ENCODE measurements around the genes TAS2R7 and TAS2R20.

GRCh38 chr12:9864613-9865531 is 4.3 kb downstream of the CLEC2B start:
- RRBS, result no CpG with 5 or more reads among the region's 5 CpGs

DNA sequence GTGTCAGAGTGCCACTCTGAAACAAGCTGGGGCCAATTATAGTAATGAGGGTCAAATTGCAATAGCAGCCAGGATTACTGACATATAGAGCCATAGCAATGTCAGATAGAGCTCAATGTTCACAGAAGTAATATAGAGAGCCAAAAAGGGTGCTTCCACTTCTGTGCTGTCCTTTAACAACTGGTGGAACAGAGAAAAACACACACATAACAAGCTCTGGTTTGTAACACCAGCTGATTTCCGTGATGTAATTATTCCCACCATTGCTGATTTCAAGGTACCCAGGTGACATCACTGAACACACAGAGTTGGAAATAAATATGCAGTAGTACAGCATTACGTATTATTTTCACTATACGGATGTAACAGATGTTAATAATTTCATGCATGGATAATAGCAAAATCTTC is 3.0 kb upstream of the CLEC2B start:
- RRBS, result no CpG with 5 or more reads among the region's 3 CpGs

DNA sequence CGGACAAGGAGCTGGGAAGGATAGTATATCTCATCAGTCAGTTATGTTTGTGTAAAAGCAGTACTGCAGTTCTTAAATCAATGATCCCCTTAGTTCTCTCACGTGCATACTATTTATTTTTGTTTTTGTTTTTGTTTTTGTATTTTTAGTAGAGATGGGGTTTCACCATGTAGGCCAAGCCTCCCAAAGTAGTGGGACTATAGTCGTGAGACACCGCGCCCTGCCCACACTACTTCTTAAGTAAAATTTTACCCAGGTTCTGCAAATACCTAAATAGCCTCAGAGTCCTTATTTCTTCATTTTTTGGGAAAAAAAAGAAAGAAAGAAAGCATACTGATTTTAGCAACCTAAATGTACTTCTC is 11.0 kb downstream of the OLR1 start:
- RRBS, result no CpG with 5 or more reads among the region's 5 CpGs

GRCh38 chr12:10225454-10225704 is 12.7 kb downstream of the GABARAPL1 start:
- RRBS, result 95% methylated on average over 1 of the region's 14 CpGs

DNA sequence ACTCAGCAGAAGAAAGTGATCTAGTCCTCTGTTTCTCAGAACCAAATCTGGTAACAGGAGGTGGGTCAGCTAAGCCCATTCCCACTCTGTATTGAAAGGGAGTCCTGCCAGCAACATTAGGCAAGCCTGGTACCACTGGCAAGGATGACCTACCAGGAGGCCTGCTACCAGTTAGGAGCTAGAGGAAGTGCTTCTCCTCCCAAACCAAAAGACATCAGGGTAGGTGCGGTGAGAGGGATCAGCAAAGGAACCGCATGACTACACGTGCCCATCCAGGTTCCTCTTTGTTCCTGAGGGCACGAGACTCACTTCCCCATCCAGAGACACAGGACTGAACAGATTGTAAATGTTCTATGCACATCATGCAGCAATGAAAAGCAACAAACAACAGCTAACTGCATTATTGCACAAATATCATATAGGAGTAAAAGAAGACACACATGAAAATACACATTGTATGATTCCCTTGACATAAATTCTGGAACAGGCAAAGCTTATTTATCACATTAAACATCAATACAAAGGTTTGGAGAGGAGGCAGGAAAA is 2.8 kb downstream of the KLRC4 start:
- RRBS, result no CpG with 5 or more reads among the region's 4 CpGs

DNA sequence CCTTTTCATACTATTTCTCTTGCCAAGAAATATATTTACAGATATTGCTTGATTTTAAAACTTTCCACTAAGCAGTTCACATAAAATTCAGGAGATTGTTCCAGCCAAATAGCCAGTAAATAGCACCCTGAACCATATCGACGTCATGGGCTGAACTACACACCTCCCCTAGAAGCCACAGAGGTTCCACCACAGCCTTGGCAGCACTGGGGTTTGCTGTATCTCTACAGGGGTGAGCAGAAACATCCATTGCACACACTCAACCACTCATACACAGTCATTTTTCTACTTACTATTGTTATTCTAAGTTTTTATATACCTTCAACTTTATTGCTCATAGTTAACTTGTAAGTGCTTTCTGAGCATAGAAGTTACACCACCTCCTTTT is 8.1 kb upstream of the EIF2S3B start:
- RRBS, result no CpG with 5 or more reads among the region's 2 CpGs

DNA sequence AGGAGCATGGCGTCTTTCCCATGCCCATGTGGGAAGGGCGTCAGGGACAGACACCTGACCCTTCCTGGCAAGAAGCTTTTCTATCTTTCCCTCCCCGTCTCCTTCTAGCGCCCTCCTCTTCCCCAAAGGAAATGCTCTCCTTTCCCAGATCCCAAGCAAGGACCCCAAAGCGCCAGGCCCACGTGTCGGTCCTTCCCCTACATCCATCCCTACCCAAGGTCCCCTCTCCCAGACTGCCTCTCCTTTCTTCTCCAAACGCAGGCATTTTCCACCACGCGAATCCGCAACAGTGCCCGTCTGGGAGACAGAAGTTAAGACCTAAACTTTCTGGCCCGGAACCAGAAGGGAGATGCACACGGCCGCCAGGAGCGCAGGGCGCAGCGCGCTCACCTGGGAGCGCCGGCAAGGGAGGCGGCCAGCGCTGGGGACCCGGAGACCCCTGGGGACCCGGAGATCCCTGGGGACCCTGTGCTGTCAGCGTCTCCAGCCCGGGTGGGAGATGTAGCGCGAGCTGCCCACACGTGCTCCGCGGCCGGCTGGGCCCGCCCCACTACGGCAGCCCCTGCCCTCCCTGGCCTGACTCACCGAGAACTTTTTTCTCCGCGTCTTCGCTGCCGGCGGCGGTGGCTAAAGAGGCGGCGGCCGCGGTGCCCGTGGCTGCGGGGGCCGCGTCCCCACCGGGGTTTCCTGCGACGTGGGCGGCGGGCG is 704 bp downstream of the YBX3 start:
- RRBS, result 2% methylated on average over 34 of the region's 56 CpGs

DNA sequence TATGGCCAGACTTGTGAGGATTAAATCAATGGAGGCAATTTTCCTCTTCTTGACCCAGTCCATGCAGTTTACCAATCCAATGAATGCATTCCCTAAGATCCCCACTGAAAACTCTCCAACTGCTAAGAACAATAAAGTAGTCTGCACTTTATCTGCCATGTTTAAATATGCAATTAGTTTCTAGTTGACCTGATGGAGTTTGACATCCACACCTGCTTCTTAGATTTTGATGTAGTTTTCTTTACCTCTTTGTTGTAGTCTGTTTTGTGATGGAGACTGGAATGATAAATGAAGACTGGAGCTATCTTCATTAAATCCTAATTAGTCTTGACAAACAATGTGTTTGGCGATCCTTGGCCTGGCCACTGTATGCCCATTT is at the start of gene TAS2R7:
Gene TAS2R7, minus strand, starts transcription at position 216 of the 379 bp plus-strand sequence.
- RRBS, result no CpG with 5 or more reads among the region's 1 CpG

GRCh38 chr12:10998068-10998709 is at the start of gene TAS2R20:
TAS2R20 (minus strand) TSS chr12:10998304.
- RRBS, result no CpG with 5 or more reads among the region's 1 CpG

- RRBS, result no CpG with 5 or more reads among the region's 4 CpGs
These were observed 8.7 kb upstream of the TAS2R46 start for GRCh38 chr12:11070518-11071434.

DNA sequence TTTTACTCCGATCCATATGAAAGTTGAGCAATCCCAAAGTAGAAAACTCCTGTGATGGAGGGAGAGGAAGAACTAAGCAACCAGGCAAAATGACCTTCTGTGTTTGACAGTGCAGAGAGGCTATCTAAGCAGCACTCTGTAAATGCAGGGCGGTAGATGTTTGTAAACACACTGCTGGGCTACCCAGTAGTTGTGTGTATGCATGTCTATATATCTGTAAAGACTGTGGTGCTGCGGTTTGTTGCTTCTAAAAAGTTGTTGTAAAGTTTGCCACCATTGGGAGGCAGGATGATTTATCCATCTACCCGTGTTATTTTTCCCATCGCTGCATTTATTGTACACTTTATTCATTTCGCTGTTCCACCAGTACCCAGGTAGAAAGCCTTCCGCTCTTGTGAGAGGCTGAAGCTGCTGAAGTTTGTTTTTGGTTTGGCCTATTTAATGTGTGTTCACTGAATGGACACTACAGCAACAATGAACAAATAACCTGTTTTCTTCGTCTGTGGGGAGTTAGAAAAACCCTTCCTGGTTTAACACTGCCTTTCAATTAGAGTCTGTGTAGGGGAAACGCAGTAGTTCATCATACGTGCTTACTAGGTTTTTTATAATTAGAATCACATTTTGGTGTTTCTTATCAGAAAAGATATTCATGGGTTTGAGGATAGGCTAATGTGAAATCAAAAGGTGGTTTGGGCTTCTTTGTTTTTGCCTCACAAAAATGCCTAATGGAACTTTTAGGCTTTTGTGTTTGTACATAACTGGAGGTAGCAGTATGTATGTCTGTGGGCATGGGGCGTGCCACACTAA is 1.5 kb downstream of the ETV6 start:
- RRBS, result no CpG with 5 or more reads among the region's 11 CpGs

GRCh38 chr12:11652171-11653176 is 3.0 kb downstream of the ETV6 start:
- RRBS, result no CpG with 5 or more reads among the region's 20 CpGs

DNA sequence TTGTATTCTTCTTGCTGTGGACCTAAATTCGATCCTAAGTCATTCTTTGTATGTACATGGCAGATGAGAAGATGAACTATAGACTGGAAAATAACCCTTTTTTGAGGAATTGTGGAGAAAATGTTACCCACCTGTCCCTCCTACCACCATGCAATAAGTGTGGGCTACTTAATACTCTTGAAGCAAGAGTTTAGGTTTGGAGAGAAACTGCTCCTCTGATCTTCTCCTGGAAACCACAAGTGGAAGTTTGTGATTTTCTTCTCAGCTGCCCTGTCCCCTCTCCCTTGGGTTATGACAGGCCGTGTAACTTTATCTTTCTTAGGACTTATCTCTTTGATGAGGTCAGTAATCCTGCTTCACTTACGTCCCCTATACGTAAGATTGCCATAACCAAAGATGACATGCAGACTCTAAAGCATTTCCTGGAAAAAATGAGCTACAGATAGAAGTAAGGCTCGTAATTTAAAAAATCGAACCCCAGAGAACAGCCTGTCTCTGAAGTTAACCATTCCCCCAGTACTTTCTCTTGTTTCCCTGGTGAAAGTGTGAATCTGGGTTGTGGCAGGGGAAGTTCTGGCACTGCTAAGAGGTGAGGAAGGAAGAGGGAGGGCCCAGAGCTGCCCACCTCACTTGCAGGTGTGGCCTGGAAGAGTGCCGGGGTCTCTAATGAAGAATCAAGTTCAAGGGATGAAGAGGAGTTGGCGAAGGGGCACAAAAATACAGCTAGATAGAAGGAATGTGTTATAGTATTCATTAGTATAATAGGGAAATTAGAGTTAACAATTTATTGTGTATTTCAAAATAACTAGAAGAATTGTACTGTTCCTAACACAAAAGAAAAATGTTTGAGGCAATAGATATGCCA is 10.0 kb downstream of the ETV6 start:
- RRBS, result no CpG with 5 or more reads among the region's 8 CpGs

GRCh38 chr12:11675305-11676019 is 26.0 kb downstream of the ETV6 start:
- RRBS, result no CpG with 5 or more reads among the region's 1 CpG

- RRBS, result no CpG with 5 or more reads among the region's 6 CpGs
These were observed 104.1 kb downstream of the ETV6 start for GRCh38 chr12:11753567-11754022.

DNA sequence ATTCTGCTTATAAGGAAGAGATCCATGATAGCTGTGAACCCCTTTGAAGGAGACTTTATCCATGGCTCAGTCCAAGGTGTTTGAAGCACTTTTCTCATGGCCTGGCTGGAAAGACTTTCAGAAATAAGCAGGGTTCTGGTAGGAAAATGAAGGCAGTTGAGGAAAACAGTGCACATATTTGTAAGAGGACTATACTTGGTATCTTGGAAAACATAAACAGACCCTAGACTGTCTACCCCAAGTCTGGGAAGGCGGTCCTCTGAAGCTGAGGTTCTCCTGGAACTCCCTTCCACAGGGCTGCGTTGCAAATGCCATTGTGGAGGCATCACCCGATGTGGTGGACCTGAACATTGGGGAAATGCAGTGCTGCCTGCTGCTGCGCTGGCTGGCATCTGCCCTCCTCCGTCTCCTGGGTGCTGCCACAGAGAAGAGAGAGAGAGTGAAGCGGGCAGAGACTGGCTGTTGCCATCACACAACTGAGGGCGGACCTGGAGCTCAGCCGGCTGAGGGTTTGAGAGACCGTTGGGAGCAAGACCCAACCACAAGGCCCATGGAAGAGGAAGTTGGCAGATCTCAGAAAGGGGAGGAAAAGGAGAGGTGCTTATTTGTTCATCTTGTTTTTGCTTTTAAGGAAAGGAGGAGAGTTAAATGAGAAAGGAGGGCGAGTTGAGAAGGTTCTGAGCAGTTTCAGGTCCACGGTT is 124.2 kb downstream of the ETV6 start:
- RRBS, result no CpG with 5 or more reads among the region's 11 CpGs

GRCh38 chr12:11812245-11813485 is 163.2 kb downstream of the ETV6 start:
- RRBS, result 35% methylated on average over 6 of the region's 20 CpGs

DNA sequence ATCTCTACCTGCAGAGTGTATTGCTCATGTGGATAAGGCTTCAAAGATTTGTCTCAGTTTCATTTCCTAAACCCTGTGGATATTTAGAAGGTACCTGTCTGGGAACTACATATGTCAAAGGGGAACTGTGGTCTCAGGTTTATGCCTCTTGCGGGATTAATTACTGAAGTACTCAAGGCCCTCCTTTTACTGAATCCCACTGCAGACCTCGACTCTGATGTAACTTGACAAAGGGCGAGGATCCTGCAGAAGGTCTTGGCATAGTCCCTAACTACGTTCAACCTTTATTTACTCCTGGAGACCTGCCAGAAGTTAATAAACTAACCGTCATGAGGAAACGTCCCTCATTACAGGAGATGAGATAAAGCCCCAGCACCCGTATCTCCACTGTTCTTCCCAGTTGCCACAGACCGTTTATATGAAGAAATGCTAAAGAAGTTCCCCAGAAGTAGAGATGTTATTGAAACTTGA is 190.8 kb downstream of the ETV6 start:
- RRBS, result no CpG with 5 or more reads among the region's 8 CpGs

GRCh38 chr12:12038164-12038500 is 32.6 kb upstream of the BCL2L14 start:
- RRBS, result no CpG with 5 or more reads among the region's 2 CpGs

GRCh38 chr12:12267459-12267872 is 622 bp upstream of the LRP6 start:
- RRBS, result no CpG with 5 or more reads among the region's 17 CpGs